ENCODE data around the genes ANKRD6 and GPR63.

GRCh38 chr6:89432664-89433408 lies at the start of gene ANKRD6:
Gene ANKRD6, plus strand, starts transcription at chr6:89433152.
- PRO-cap = no peak
- RRBS, 2 experiments = 2 to 3% methylated on average over 8 of the region's 61 CpGs

- PRO-cap = no peak
- RRBS, 2 experiments = no CpG with 5 or more reads among the region's 8 CpGs
These were observed 42.0 kb upstream of the LYRM2 start for GRCh38 chr6:89680479-89680983.

- PRO-cap = no peak
- RRBS, 2 experiments = no CpG with 5 or more reads among the region's 5 CpGs
These were observed 38.5 kb downstream of the MDN1 start for GRCh38 chr6:89780938-89781658.

- PRO-cap = no peak
- RRBS, 2 experiments = no CpG with 5 or more reads among the region's 17 CpGs
These were observed 9.3 kb upstream of the MDN1 start for GRCh38 chr6:89828881-89829246.

GRCh38 chr6:89941381-89941957 lies 47.2 kb downstream of the GJA10 start:
- PRO-cap = no peak
- RRBS, 2 experiments = no CpG with 5 or more reads among the region's 9 CpGs

DNA sequence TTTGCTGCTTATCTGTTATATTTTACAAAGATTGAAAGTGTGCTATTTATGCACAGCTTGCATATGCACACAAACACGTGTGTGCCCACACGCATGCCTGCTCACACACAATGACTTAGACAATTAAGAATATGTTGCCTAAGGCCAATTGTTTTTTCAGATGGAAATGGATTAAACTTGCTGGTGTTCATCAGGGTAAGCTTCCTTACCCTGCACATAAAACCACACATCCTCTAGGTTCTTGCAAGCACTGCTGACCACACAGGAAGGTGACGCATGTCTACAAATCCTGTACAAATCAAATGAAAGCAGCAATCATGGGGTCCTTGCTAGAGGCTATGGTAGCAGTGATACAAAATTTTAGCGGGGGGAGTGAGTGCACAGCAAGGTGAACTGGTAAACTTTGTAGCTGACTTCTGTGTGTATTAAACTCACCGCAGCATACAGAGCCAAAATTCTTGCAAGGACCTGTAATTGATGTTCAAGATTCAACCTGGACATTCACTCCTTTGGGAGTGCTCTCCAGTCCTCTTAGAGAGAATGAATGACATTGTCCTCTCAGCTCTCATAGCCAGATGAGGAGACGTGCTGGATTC lies 58.5 kb downstream of the GJA10 start:
- PRO-cap = no peak
- RRBS, 2 experiments = no CpG with 5 or more reads among the region's 6 CpGs

DNA sequence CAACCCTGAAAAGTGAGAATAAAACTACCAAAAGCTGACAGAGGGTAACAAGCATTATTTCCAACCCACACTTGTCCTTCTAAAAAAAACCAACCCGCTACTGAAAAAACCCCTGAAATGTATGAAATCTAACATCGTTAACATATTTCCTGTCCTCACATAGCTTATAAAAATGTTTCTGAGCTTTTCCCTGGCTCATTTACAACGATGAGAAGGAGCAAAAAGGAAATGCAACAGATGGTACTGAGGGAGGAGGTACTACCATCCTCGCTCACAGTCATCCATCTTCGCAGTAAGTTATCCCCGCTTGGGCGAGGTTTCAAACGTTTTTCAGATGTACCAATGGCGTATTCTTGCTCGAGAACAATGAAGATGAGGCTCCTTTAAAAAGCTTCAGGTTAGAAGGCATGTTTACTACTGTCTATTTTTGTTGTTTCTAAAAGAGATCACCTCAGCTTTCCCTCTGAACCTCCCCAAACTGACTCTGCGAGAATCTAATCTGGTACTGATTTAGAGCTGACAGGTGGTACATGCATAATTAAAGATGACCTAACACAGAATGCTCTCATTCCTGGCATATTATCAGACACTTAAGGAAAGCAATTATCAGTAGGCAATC lies 178.6 kb downstream of the GJA10 start:
- PRO-cap = no peak
- RRBS, 2 experiments = no CpG with 5 or more reads among the region's 11 CpGs

GRCh38 chr6:90284120-90284722 lies 12.4 kb downstream of the BACH2 start:
- PRO-cap = bidirectional peak, plus-strand start at chr6:90284467, minus-strand start at chr6:90284358
- RRBS, 2 experiments = no CpG with 5 or more reads among the region's 9 CpGs

DNA sequence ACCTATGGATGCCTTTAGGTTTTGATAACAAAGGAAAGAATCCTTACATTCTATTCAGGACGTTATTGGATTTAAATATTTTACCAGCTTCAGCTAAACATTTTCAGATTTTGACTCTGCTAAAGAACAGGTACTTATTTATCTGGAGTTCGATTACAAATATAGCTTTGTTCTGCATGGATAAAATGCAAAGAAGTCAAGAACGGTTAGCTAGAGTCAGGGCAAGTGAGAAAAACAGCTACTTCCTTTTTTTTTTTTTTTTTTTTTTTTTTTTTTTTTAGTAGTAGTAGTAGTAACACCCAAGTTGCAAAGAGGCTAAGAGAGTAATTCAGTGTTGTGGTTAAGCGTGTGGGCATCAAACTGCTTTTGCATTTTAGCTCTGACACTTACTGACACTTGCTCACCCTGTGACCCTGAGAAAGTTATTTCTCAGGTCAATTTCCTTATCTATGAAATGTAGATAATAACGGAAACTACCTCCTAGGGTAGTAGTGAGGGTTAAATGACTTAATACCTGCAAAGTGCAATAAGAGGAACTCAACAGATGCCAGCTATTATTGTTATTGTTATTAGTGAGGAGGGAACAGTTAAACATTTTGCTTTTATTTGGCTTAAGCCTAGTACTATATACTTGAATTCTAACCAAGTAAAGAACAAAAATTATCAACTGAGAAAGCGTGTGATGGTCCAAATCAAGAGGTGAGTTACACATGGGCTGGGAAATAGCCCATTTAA lies 86.6 kb upstream of the BACH2 start:
- PRO-cap = no peak
- RRBS, 2 experiments = no CpG with 5 or more reads among the region's 6 CpGs

GRCh38 chr6:90402014-90403047 lies 105.7 kb upstream of the BACH2 start:
- PRO-cap = no peak
- RRBS, 2 experiments = no CpG with 5 or more reads among the region's 9 CpGs

DNA sequence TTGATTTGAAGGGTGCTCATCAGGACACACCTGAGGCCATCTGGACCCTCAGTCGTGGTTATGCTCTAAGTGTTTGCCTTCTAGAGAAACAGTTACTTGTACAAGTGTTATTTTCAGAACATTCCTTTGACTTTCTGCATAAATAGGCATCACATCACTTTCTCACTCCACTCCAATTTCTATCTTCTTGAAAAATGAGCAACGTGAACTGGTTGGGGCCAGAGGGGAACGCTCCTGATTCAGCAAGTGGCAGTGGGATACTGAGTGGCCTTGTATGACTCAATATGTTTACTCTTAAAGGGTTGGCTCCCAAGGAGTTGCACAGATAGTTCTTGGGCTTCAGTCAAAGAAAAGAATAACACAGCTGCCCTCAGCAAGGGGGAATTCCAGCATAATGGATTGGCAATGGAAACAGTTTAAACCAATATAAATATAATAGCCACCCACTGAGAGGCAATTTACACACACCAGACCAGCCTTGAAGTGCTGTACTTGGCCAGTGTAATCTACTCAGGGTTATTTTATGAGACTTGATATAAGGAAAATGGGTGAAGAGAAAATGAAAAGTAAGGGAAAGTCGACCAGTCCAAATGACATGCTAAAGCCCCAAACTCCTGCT lies 712.6 kb upstream of the MAP3K7 start:
- PRO-cap = no peak
- RRBS, 2 experiments = no CpG with 5 or more reads among the region's 4 CpGs

- PRO-cap = no peak
- RRBS, 2 experiments = no CpG with 5 or more reads among the region's 2 CpGs
These were observed 1318.9 kb downstream of the EPHA7 start for GRCh38 chr6:92100437-92100819.

GRCh38 chr6:92547447-92547755 lies 872.0 kb downstream of the EPHA7 start:
- PRO-cap = no peak
- RRBS, 2 experiments = no CpG with 5 or more reads among the region's 2 CpGs

- PRO-cap = no peak
These were observed 544.0 kb downstream of the EPHA7 start for GRCh38 chr6:92875233-92875791.

DNA sequence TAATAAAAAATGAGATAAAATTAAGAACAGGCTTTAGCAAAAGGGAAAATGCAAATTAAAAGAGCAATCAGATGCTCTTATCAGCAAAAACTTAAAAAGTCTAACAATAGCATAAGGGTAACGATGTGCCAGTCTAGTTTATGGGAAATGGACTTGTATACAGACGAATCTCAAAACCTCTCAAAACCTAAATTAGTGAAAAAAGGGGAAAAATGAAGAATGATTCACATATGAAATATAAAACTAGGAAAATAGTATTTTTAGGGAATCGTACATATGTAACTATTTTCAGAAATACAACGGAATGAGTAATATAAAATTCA lies 1.1 kb upstream of the MANEA start:
- PRO-cap = no peak
- RRBS, 2 experiments = no CpG with 5 or more reads among the region's 4 CpGs

DNA sequence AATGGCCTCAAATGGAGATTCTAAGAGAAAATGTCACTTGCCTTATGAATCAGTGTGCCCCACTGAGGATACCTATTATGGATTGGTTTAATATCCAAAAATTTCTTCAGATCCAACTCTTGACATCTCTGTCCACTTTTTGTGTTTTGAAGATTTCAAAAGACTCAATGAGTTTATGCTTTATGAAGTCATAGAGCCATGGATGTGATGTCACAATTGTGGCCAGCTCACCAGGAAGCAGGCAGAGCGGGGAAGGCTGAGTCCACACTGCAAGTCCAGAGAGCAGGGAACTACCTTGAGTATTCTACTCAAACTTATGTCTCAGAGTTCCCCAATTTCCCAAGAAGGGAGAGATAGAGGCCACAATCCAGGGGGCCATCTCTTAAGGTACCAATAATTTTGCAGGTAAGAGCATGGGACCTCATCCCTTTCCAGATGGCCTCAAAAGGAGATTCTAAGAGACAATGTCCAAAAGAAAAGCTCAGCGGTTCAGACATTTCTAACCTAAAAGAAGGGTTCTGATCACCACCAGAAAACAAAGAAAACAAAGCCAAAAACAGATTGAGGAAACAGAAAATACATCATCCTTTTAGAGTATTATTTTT lies 510 bp upstream of the FHL5 start:
- PRO-cap = no peak
- RRBS, 2 experiments = no CpG with 5 or more reads among the region's 2 CpGs

GRCh38 chr6:96836835-96837930 lies at the start of gene GPR63:
Gene GPR63, minus strand, starts transcription at chr6:96837477.
- PRO-cap = no peak
- RRBS, 2 experiments = 2% methylated on average over 19 to 33 of the region's 95 CpGs

DNA sequence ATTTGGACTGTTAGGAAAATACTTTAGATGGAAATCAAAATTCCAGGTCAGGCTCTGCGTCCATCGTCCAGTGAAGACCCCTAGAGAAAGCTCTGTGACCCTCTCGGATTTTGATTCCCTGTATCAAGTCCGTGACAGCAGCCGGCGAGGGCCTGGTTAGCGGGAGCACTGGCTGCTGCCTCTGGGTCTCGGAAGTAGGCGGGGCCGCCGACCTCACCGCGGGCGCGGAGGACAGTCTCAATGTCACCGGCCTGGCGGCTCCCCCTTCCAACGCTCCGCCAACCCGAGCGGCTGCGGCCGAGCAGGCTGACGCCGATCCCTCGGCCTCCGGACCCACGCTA lies 460 bp downstream of the NDUFAF4 start:
- PRO-cap = no peak
- RRBS, 2 experiments = 2% methylated on average over 10 to 17 of the region's 28 CpGs

- PRO-cap = no peak
- RRBS, 2 experiments = no CpG with 5 or more reads among the region's 2 CpGs
These were observed 681.3 kb upstream of the MMS22L start for GRCh38 chr6:97964353-97964599.

DNA sequence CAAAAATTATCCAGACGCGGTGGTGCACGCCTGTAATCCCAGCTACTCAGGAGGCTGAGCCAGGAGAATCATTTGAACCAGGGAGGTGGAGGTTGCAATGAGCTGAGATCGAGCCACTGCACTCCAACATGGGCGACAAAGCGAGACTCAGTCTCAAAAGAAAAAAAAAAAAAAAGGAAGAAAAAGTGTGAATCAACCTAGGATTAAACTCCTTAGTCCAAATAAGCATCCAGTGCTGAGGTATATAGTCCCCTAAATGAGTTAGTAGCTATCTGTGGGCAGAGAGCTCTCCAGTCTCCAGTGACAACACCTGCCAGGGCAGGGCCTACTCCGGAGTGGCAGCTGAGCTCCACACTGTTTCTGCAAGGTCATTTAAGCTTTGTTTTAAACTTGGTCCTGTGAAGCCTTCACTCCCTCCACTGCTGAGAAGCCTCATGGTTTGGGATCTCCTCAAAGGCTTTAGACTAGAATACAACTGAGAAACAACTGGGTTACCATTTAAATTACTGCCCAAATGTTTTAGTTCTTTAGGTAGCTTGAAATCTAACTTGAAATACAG lies 2.1 kb downstream of the FAXC start:
- PRO-cap = no peak
- RRBS, 2 experiments = no CpG with 5 or more reads among the region's 7 CpGs